ENCODE measurements around a stretch of chr6.

GRCh38 chr6:157002864-157003536, 225.8 kb downstream of the ARID1B start:
- PRO-cap: no peak
CAGE:
- cytosol, long polyA plus RNA: no peak
- long polyA plus RNA: no peak
- nucleus, long polyA plus RNA: no peak

DNA sequence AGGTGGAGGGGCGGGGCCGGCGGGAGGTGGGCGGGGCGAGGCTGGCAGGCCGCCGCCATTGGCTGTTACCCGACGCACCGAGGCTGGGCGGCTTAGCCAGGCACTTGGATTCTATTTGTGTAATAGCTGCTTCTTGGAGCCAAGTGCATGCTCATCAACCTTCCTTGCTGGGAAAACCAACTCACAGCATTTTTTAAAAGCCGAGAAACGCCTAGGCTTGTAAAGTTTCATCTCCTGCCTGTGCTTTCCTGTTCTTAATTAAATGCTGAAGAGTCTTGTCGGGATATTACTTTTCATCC, 244.9 kb downstream of the ARID1B start:
- PRO-cap: no peak
CAGE:
- cytosol, long polyA plus RNA: no peak
- long polyA plus RNA: no peak
- nucleus, long polyA plus RNA: no peak

GRCh38 chr6:157273653-157274046, 49.7 kb downstream of the TMEM242 start:
- PRO-cap: no peak
CAGE:
- cytosol, long polyA plus RNA: no peak
- long polyA plus RNA: no peak
- nucleus, long polyA plus RNA: no peak

- PRO-cap: no peak
CAGE:
- cytosol, long polyA plus RNA: no peak
- long polyA plus RNA: no peak
- nucleus, long polyA plus RNA: no peak
Measured at GRCh38 chr6:157304702-157305782, 18.3 kb downstream of the TMEM242 start.

- PRO-cap: no peak
CAGE:
- cytosol, long polyA plus RNA: no peak
- long polyA plus RNA: no peak
- nucleus, long polyA plus RNA: no peak
Measured at GRCh38 chr6:157307996-157308361, 15.3 kb downstream of the TMEM242 start.

GRCh38 chr6:157313213-157314394, 9.7 kb downstream of the TMEM242 start:
- PRO-cap: no peak
CAGE:
- cytosol, long polyA plus RNA: no peak
- long polyA plus RNA: no peak
- nucleus, long polyA plus RNA: no peak

DNA sequence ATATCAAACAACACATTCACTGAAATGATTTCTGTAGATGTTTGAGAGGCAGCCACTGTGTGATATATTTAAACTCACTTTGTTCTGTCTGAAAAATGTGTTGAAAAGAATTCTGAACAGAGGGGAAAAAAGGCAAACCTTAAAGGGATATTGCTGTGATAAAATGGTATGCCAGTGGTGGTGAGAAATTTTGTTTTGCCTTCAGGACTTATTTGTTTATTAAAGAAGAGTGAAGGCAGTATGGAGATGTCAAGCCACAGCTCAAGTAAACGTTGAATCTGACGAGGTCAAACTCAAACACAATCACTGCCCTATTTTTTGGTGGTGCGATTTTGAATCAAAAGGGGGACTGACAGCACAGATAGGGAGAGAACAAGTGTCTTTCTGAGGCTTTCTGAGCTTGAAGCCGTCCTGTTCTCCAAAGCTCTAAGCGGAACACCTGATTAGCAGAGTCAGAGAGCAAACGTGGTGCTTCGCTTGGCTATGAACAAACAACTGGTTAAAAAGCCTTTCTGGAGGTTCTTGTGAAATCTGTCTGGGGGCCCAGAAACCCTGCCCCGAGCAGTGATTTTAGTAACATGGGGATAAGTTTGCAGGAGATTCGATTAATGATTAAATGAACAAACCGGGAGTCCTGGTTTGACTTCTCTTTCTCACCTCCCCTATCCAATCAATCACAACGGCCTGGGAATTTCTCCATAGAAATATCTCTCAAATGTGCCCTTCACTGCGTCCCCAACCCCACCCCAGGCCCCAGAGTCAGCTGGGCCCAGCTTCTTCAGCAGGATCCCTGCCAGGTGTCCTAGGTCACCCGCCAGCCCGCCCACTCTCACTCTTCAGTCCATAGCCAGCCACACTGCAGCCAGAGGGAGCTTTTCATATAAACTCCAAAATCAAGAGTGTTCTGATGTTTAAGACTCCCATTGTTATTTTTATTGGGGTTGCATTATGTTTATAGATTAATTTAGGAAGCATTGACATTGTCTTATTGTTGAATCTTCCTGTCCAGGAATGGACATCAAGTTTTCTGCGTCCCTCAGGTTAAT, 43.4 kb downstream of the ZDHHC14 start:
- PRO-cap: no peak
CAGE:
- cytosol, long polyA plus RNA: no peak
- long polyA plus RNA: no peak
- nucleus, long polyA plus RNA: no peak

GRCh38 chr6:157520918-157521342, 139.9 kb downstream of the ZDHHC14 start:
- PRO-cap: no peak
CAGE:
- cytosol, long polyA plus RNA: no peak
- long polyA plus RNA: no peak
- nucleus, long polyA plus RNA: no peak

DNA sequence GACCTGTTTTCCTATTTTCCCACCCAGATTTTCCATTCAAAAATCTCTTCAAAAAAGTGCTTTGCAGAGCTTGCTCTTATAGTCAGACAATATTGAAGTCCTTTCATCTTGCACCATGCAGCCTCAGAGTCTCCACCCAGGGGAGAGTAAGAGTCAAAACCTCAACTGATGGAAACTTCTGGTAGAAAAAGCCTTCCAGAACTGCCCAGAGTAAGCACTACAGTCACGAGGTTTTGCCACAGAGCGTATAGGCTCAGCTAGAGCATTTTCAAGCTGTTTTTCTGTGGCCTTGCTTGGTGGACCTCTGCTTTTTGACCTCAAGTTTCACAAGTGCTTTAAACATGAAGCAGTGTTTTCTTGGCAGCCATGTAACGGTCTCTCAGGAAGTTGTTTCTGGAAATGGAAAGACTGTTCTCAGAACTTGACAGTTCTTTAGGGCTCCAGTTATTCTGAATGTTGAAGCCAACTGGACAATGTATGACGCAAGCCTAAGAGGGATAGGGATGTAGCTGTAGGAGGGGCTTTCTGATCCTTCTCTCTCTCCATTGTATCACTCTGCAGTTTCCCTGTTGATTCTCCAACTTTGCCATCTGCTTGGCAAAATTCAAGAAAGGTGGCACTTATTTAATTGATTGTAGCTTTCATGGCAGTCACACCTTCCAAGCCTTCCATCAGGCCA, 146.5 kb downstream of the ZDHHC14 start:
- PRO-cap: no peak
CAGE:
- cytosol, long polyA plus RNA: no peak
- long polyA plus RNA: no peak
- nucleus, long polyA plus RNA: no peak

GRCh38 chr6:157625618-157626142, 197.4 kb upstream of the SNX9 start:
- PRO-cap: no peak
CAGE:
- cytosol, long polyA plus RNA: no peak
- long polyA plus RNA: no peak
- nucleus, long polyA plus RNA: no peak

GRCh38 chr6:157713593-157714007, 109.4 kb upstream of the SNX9 start:
- PRO-cap: no peak
CAGE:
- cytosol, long polyA plus RNA: no peak
- long polyA plus RNA: no peak
- nucleus, long polyA plus RNA: no peak

GRCh38 chr6:157758218-157759191, 64.5 kb upstream of the SNX9 start:
- PRO-cap: no peak
CAGE:
- cytosol, long polyA plus RNA: no peak
- long polyA plus RNA: no peak
- nucleus, long polyA plus RNA: no peak

- PRO-cap: no peak
CAGE:
- cytosol, long polyA plus RNA: no peak
- long polyA plus RNA: no peak
- nucleus, long polyA plus RNA: no peak
Measured at GRCh38 chr6:157832508-157833019, 9.5 kb downstream of the SNX9 start.

- PRO-cap: no peak
CAGE:
- cytosol, long polyA plus RNA: no peak
- long polyA plus RNA: no peak
- nucleus, long polyA plus RNA: no peak
Measured at GRCh38 chr6:157874248-157874978, 51.4 kb downstream of the SNX9 start.

- PRO-cap: no peak
CAGE:
- cytosol, long polyA plus RNA: no peak
- long polyA plus RNA: no peak
- nucleus, long polyA plus RNA: no peak
Measured at GRCh38 chr6:157881183-157882113, 58.4 kb downstream of the SNX9 start.

DNA sequence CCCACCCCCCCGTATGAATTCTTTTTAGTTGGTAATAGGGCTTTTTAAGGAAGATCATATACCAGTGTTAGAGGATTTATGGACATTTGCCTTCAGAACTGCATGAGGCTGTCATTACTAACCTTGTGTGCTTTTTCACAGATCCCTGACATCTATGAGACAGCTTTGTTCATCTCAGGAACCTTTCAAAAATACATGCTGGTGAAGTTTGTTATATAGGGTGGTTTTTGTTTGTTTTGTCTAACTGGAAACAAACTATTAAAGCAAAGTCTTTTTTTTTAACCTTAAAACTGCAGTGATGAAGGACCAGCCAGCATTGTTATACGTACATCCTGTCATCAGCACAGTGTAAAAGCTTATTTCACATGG, 61.5 kb downstream of the SNX9 start:
- PRO-cap: no peak
CAGE:
- cytosol, long polyA plus RNA: no peak
- long polyA plus RNA: no peak
- nucleus, long polyA plus RNA: no peak

- PRO-cap: no peak
CAGE:
- cytosol, long polyA plus RNA: no peak
- long polyA plus RNA: no peak
- nucleus, long polyA plus RNA: no peak
Measured at GRCh38 chr6:157925228-157926289, 56.1 kb upstream of the SYNJ2 start.

DNA sequence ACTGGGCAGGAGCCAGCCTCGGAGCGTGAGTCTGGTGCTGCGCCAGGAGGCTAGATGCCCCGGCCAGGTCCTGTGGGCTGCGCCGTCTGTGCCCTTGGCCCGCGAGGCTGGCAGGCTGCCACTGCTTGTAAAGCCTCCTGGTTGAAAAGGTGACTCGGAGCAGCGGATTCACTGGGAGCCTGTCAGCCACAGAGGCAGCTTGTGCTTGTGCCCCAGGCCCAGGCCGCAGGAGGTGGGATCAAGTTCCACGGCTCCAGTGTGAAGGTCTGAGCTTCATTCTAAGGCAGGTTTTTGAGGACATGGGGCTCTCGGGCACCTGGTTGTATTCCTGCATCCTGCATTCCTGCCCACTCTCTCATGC, 8.3 kb downstream of the SYNJ2 start:
- PRO-cap: no peak
CAGE:
- cytosol, long polyA plus RNA: no peak
- long polyA plus RNA: no peak
- nucleus, long polyA plus RNA: no peak

- PRO-cap: no peak
CAGE:
- cytosol, long polyA plus RNA: no peak
- long polyA plus RNA: no peak
- nucleus, long polyA plus RNA: no peak
Measured at GRCh38 chr6:158027191-158027966, 45.7 kb downstream of the SYNJ2 start.

DNA sequence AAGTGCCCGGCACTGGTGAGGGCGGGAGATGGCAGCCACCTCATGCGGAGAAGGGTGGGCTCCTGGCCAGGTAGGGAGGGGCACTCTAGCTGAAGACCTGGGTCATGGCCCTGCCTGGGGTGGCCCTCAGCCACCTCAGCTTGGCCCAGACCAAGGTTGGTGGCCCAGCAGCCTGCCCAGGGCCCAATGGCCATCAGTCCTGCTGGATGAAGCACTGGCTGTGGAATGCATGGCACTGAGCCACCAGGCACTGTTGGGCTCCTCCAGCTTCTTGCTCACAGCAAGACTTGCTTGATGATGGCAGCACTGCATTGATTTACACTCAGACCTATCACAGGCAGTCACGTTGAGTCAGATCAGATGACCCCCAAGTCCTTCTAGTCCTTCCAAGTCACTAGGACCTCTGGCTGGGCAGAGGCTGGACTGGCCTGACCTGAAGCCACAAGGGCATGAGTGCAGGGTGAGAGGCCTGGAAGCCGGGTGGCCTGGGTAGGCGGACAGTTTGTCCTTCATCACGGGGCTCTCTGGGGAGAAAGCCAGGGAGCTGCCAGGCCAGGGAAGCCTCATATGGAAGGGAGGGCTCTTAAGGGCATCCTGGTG, 79.2 kb downstream of the SYNJ2 start:
- PRO-cap: no peak
CAGE:
- cytosol, long polyA plus RNA: no peak
- long polyA plus RNA: no peak
- nucleus, long polyA plus RNA: no peak